ENCODE data around the genes ZNF300 and GLRA1.

DNA sequence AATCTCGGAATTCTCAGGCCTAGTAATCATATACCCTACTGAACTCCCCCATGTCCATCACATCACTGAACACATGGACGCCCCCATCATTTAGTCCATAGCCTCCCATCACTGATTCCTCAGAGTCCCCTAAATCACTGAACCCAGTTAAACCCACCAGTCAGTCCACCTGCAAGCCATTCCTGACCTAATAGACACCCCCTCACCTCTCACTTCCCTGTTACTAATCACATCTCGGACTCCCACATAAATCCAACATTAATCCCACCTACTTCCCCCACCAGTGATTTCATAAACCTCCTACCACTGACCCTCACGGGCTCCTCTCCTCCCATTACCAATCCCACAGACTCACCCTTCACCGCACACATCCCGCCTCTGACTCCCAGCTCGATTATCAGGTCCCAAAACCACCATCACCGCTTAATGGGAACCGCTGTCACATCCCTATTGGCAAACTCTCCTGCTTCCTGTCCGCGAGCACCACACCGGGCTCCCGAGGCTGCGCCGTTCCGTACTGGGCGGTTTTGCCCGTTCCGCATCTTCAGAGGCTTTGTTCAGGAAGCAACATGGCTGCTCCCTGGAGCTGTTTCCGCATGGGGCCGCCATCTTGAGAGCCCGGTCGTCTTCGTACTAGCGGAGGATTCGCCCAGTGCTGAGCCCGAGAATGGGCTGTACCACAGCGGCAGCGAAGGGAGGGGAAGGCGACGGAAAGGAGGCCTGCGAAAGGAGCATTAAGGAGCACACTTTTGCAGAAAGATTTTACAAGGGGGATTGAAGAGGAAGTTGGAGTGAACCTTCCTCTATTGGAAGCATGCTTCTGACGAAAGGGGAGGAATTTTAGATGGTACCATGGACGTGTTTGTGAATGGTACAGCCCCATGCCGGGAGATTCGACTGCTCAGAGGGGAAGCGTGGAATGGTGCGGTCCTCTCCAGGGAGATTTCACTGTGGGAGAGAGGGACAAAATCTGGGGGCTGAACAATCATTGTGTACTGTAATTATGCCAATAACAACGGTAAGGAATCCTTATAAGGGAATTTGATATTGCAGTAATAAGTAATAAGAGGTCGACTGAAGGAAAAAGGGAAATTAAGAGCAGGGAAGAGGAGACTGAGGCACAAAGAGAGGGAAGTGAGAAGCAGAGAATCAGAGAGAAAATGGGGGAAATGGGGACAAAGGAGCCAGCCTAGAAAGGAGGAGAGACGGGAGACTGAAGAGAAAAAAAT, at the start of gene ZNF300:
Gene ZNF300 (minus strand): TSS at position 632 of the 1,229 bp plus-strand sequence.
- PRO-cap = unidirectional peak, minus-strand start at position 519 of the sequence; unidirectional peak, minus-strand start at position 630 of the sequence

DNA sequence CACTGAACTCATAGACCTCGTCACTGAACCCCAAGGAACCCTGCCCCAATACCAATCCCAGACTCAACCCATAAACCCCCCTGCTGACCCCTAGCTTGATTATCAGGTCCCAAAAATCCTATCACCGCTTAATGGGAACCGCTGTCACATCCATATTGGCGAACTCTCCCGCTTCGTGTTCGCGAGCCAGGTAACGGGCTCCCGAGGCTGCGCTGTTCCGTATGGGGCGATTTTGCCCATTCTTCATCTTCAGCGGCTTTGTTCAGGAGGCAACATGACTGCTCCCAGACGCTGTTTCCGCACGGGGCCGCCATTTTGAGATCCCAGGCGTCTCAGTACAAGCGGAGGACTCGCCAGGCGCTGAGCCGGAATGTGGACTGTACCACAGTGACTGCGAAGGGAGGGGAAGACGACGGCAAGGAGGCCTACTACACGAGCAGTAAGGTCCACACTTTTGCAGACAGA, 41.5 kb upstream of the ZNF300 start:
- PRO-cap = bidirectional peak, plus-strand start outside the sequence, minus-strand start at position 317 of the sequence

GRCh38 chr5:150946683-150947013, 41.9 kb upstream of the ZNF300 start:
- PRO-cap = bidirectional peak, plus-strand start at chr5:150946842, minus-strand start at chr5:150946534

GRCh38 chr5:151027847-151028280, 7.5 kb downstream of the GPX3 start:
- PRO-cap = no peak

DNA sequence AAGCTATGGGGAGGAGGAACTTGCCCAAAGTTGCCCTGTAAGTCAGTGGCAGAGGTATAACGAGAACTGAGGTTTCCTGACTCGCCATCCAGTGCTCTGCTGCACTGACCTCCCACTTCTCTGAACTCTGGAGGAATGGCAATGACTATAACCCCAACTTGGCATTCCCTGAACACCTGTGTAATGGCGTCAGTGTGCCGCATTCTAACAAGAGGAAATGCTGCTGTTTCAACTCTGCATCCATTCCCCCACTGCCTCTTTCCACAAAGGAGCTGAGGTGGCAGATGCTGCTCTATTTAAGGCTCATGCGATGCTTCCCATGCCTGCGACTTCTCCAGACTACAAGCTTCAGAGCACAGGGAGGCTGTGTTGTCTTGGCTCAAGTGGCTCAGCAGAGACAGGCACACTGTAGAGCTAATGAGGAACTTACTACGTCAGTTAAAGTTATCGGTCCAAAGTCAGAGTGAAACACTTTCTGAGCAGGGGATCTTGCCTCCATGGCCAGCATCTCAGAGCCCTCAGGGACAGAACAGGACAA, 22.0 kb downstream of the TNIP1 start:
- PRO-cap = no peak

DNA sequence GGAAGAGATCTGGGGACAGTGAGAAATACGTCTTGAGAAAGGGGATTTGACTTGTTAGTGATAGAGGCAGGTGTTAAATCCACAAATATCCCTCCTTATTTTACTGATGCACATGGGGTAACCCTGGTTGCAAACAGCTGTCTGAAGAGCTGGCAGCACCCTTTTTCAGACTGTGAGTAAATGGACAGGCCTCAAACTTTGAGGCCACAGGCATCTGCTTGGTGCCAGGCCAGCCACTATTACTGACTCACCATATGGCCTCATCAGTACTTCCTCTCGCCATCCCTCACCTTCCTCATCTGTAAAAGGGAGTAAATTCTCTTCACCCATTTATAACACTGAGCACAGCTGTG, 11.9 kb upstream of the TNIP1 start:
- PRO-cap = no peak

DNA sequence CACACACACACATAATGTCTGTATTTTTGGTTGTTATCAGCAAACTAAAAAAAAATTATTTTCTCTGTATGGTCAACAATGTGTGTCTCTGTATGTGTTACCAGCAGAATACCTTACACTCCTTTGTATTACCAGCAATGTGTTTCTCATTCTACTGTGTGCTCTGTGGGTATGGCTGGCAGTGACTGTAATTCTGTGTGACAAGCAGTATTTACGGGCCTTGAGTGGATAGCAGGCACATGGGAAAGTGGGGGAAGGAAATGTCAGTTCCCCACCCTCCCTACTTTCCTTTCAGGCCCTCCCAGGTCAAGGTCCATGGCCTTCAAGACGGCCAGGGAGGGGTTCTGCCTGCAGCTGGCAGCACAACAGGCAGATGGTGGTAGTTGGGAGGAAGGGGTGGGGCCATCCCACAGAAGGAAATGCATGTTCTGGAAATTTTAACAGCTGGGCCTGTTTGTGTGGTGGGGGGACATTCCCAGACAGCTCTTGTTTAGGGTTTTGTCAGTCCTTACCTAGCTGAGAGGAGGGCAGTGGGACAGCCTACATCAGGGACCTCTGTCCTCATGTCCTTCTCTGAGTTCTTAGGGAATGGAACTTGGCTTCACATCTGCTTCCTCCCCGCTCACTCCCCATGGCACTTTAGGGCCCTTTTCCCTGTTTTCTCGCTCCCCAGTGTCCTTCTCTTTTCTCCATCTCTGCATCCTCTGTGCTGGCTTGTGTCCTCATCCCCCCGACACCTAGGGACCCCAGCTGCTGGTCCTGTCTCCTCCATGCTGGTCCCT, 14.6 kb upstream of the TNIP1 start:
- PRO-cap = bidirectional peak, plus-strand start at position 444 of the sequence, minus-strand start at position 187 of the sequence

DNA sequence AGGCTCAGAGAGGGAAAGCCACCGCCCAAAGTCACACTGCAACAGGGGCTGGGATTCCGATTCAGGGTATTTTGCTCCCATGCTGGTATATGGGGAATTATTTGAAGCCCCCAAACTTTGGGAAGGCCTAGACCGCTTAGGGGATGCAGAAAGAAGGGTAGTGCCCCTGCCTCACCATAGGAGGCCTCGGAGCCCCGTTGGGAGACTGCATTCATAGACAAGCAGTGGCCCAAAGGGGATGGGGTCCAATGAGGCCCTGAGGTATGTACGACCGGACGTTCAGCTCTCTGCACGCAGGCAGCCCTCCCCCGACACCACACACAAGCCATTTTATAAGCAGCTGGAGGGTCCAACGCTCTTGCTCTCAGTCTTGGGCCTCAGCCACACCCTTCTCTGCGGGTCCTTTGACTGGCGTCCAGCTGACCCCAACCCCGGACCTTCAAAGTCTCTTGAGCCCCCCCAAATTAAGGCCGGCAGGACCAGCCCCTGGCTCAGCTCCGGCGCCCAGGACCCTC, 628 bp downstream of the ANXA6 start:
- PRO-cap = no peak

GRCh38 chr5:151174511-151175235, 17.1 kb upstream of the ANXA6 start:
- PRO-cap = no peak

DNA sequence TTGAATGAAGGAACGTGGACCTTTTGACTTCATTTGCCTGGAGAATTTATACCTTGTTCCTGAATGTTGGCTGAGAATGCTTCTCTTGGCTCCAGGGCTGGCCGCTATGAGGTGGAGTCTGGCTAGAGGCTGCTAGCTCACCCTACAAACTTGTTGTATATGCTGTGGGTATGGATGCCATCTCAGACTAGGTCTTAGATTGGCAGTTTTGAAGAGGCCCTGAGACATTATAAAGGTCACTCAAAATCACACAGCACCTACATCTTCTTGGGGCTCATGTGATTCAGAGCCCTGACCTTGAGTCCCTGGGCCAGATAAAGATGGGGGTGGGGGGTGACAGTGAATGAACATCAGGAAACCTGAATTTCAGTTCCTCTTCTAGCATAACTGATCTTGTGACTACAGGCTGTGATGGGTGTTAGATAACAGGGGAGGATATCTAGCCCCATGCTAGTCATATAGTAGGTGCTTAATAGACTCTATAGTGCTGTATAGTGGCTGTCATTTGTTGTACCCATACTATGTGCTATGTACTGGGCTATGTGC, 2.8 kb downstream of the GM2A start:
- PRO-cap = no peak

DNA sequence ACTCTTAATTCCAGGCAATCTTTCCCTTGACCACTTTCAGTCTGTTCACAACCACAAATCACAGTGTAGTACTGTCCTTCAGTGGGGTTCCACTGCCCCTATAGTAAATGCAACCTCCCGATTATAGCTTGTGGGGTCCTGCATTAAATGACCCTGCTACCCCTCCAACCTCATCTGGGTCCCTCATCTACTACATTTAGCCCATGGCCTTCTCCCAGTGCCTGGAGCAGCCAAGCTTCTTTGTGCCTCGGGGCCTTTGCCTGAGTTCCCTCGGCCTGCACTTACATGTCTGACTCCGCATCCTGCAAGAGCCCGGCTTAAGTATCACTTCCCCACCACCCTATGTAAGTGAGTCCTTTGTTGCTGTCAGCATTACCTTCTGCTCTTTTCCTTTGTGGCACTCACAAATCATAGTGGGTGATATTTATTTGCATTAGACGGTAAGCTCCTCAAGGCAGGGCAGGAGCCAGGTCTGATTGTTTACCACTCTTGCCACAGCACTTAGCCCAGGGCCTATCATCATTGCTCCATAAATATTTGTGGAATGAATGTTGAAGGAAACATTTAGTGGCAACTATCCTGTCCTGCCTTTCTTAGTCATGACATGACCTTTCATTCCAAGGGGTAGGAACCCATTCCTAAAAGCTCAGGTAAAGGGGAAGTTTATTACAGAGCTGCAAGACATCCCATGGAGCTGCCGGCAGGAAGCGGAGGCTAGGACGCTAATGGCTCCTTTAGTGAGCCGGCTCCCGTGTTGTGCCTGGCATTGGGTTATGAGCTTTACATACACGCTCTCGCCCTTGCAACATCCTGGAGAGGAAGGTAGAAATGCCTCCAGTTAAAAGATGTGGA, 4.8 kb downstream of the GM2A start:
- PRO-cap = no peak

DNA sequence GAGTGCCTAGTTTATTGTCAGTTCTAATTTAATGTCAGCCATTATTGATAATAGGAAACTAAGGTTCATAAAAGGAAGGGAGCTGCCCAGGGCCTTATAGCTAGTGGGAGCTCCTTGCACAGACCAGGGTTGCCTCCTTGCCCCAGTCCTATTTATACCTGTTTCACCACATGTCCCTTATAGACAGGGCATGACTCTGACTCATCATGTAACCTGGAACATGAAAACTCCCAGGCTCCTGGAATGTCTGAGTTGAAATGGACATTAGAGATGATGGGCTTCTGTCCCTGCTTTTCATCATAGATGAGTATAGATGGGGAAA, 21.1 kb downstream of the FAT2 start:
- PRO-cap = no peak

DNA sequence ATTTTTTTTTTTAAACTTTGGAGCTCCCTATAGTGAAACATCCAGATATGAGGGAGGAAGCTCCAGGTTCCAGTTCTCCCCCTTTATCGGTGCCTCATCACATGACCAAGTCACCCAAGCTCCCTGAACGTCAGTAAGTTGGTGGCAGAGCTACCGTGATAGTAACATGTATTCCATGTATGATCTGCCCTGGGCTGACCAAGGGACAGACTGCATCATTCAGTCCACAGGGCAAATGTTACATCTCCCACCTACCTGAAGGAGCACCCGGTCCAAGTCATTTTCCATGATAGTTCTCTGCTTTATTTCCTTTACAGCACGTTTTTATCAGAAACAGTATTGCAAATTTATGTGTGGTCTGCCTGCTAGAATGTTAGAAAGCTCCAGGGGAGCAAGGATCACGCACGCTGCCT, 25.9 kb downstream of the SPARC start:
- PRO-cap = no peak

- PRO-cap = no peak
Measured at GRCh38 chr5:151661229-151662393, 25.1 kb downstream of the SPARC start.

GRCh38 chr5:151675584-151676014, 11.1 kb downstream of the SPARC start:
- PRO-cap = no peak

- PRO-cap = no peak
Measured at GRCh38 chr5:151693894-151694490, 7.3 kb upstream of the SPARC start.

GRCh38 chr5:151770151-151771129, 1.3 kb upstream of the G3BP1 start:
- PRO-cap = bidirectional peak, plus-strand start at chr5:151770858, minus-strand start at chr5:151770706; bidirectional peak, plus-strand start at chr5:151771196, minus-strand start at chr5:151771092

GRCh38 chr5:151924773-151925046, at the start of gene GLRA1:
Gene GLRA1, minus strand, starts transcription at chr5:151924851.
- PRO-cap = no peak

GRCh38 chr5:154191519-154192423, 1.2 kb downstream of the GALNT10 start:
- PRO-cap = no peak

GRCh38 chr5:154479843-154480300, 1.8 kb upstream of the HAND1 start:
- PRO-cap = no peak

Measured in gallbladder (tissue), 1 donor.